ENCODE measurements around the genes CPA3, CP and TM4SF1.

DNA sequence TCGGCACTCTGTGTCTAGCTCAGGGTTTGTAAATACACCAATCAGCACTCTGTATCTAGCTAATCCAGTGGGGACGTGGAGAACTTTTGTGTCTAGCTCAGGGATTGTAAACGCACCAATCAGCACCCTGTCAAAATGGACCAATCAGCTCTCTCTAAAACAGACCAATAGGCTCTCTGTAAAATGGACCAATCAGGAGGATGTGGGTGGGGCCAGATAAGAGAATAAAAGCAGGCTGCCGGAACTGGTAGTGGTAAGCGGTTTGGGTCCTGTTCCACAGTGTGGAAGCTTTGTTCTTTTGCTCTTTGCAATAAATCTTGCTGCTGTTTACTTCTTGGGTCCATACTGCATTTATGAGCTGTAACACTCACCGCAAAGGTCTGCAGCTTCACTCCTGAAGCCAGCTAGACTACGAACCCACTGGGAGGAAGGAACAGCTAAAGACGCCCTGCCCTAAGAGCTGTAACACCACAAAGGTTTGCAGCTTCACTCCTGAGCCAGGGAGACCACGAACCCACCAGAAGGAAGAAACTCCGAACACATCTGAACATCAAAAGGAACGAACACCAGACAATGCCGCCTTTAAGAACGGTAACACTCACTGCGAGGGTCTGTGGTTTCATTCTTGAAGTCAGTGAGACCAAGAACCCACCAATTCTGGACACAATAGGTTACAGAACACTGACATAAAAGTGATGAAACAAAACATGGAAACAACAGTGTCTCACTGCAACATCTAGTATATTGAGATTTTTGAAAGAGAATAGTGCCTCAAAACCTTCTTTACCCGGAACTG, 28.7 kb upstream of the PLSCR2 start:
- RRBS, 2 experiments = no CpG with 5 or more reads among the region's 15 CpGs
CAGE:
- cytosol, long polyA minus RNA = no peak
- cytosol, long polyA plus RNA = no peak
- long polyA plus RNA = no peak
- nucleus, long polyA minus RNA = no peak
- nucleus, long polyA plus RNA = no peak

GRCh38 chr3:146506886-146507484, 37.4 kb downstream of the PLSCR1 start:
CAGE:
- cytosol, long polyA minus RNA = no peak
- cytosol, long polyA plus RNA = no peak
- long polyA plus RNA = no peak
- nucleus, long polyA minus RNA = no peak
- nucleus, long polyA plus RNA = no peak

DNA sequence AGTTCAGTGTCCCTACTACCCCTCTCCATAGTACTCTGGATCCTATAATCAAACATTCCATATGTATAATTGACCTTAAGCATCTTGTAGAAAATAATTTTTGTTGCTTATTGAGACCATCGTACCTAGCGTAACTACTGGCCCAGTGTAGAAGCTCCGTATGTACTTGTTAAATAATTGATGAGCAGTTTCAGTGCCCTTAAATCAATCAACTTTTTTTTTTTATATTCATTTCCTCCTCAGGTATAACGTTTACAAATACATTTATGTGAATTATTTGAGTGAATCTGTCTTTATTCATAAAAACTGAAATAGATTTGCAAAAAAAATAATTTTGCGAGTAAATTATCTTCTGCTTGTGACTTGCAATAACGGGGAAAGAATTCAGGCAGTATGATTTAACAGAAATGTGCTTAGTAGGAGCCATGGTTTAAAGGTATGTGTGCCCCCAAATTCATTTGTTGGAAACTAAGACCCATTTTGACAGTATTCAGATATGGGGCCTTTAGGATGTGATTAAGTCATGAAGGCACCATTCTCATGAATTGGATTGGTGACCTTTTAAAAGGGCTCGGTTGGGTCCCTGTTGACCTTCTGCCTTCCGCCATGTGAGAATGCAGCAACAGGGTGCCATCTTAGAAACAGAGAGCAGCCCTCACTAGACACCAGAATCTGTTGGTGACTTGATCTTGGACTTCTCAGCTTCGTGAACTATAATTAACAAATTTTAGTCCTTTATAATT, 33.7 kb downstream of the PLSCR1 start:
- RRBS, 2 experiments = no CpG with 5 or more reads among the region's 9 CpGs
CAGE:
- cytosol, long polyA minus RNA = no peak
- cytosol, long polyA plus RNA = no peak
- long polyA plus RNA = no peak
- nucleus, long polyA minus RNA = no peak
- nucleus, long polyA plus RNA = no peak

GRCh38 chr3:146542940-146543362, 1.5 kb downstream of the PLSCR1 start:
- RRBS, 2 experiments = no CpG with 5 or more reads among the region's 2 CpGs
CAGE:
- cytosol, long polyA minus RNA = no peak
- cytosol, long polyA plus RNA = no peak
- long polyA plus RNA = no peak
- nucleus, long polyA minus RNA = no peak
- nucleus, long polyA plus RNA = no peak

DNA sequence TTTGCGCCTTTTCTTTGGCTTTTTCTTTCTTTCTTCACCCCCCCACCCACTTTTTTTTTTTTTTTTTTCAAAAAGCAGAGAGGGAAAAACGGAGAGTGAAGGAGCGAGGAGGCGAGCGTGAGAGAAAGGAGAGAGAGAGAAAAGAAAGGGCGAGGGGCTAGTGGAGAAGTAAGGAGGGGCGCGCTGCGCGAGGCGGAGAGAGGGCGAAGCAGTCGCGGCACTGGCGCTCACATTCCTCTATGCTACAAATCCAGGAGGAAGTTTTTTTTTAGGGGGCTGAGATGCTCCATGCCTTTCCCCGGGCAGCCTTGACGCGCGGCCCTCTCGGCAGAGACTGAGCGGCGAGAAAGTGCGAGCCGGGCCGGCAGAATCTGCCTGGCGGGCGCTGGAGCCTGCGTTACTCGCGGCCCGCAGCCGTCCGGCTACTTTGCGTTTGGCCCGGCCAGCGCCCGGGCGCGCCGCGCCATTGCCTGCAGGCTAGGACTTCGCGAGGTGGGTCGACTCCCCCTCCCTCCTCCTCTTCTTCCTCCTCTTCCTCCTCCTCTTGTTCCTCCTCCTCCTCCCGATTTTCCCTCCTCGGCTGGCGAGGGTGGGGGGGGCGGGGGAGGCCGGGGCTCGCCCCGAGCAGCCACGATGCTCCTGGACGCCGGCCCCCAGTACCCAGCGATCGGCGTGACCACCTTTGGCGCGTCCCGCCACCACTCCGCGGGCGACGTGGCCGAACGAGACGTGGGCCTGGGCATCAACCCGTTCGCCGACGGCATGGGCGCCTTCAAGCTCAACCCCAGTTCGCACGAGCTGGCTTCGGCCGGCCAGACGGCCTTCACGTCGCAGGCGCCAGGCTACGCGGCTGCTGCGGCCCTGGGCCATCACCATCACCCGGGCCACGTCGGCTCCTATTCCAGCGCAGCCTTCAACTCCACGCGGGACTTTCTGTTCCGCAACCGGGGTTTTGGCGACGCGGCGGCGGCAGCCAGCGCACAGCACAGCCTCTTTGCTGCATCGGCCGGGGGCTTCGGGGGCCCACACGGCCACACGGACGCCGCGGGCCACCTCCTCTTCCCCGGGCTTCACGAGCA, 654 bp downstream of the ZIC1 start:
- RRBS, 2 experiments = 74 to 76% methylated on average over 47 to 49 of the region's 107 CpGs
CAGE:
- cytosol, long polyA minus RNA = no peak
- cytosol, long polyA plus RNA = no peak
- long polyA plus RNA = no peak
- nucleus, long polyA minus RNA = no peak
- nucleus, long polyA plus RNA = no peak

DNA sequence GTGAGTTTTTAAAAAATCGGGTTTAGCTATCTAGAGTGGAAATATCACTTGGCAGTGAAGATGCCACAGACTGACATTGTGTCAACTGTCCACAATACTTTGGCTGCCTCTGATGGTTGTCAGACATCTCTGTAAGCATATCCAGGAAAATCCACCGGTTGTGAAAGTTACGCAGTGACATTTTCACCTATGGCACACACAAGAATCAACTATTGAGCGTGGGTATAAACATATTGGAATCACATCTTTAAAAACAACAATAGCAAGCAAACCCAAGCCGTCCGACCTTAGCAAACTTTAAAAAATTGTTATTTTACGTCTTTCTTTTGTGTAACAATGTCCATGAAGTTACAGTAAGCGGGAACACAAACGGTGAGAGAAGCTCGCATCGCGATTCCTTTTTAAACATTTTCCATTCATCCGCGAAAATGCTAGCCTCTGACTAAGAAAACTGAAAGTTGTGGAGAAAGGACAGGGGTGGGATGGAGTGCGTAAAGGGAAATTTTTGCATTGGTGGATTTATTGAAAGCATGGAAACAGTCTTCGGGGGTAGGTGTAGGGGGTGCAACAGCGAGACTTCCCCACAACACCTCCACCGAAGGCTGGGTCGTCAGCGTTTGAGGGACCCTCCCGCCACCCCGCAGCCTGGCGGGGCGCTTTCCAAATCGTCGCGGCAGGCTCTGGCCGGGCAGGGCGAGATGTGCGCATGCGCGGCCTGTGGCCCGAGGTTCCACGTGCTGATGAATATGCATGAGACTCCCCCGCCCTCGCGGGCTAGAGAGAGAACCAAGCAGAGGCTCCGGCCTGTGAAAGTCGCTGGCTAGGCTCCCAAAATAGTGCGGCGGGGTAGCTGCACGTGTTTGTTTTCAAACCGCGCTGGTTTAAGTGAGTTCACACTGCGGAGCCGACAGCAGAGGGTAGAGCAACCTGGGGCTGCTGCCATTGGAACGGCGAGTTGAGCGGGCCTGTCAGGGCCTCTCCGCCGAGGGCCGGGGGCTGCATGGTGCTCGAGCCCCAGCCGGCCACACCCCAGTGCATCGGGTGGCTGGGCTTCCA, 9.7 kb downstream of the ZIC1 start:
- RRBS, 2 experiments = 21 to 47% methylated on average over 1 to 6 of the region's 55 CpGs
CAGE:
- cytosol, long polyA minus RNA = no peak
- cytosol, long polyA plus RNA = no peak
- long polyA plus RNA = no peak
- nucleus, long polyA minus RNA = no peak
- nucleus, long polyA plus RNA = no peak

- RRBS, 2 experiments = 52 to 53% methylated on average over 5 of the region's 24 CpGs
CAGE:
- cytosol, long polyA minus RNA = no peak
- cytosol, long polyA plus RNA = no peak
- long polyA plus RNA = no peak
- nucleus, long polyA minus RNA = no peak
- nucleus, long polyA plus RNA = no peak
Observed at GRCh38 chr3:148280701-148281006, 417.0 kb upstream of the AGTR1 start.

- RRBS, 2 experiments = no CpG with 5 or more reads among the region's 1 CpG
CAGE:
- cytosol, long polyA minus RNA = no peak
- cytosol, long polyA plus RNA = no peak
- long polyA plus RNA = no peak
- nucleus, long polyA minus RNA = no peak
- nucleus, long polyA plus RNA = no peak
Observed at GRCh38 chr3:148602203-148602686, 95.5 kb upstream of the AGTR1 start.

DNA sequence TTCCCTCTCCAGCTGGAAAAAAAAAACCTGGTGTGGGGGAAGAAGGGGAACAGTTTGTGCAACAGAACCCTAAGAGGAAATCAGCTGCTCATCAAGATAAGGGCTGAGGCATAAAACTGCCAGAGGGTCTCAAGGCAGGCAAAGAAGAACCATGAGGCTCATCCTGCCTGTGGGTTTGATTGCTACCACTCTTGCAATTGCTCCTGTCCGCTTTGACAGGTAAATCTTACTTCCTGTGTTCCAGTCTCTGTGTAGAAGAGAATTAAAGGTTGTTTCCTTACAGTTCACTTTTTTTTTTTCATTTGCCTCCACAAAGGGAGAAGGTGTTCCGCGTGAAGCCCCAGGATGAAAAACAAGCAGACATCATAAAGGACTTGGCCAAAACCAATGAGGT, at the start of gene CPA3:
CPA3 (plus strand) TSS at position 140 of the 394 bp plus-strand sequence.
- RRBS, 2 experiments = no CpG with 5 or more reads among the region's 3 CpGs
CAGE:
- cytosol, long polyA minus RNA = no peak
- cytosol, long polyA plus RNA = no peak
- long polyA plus RNA = no peak
- nucleus, long polyA minus RNA = no peak
- nucleus, long polyA plus RNA = no peak

- RRBS, 2 experiments = no CpG with 5 or more reads among the region's 6 CpGs
CAGE:
- cytosol, long polyA minus RNA = start-site peak on the minus strand at chr3:149221708-149222013, 992 reads
- cytosol, long polyA plus RNA = start-site peak on the minus strand at chr3:149221695-149222057, 1,095 and 1,727 reads in 2 replicates
- long polyA plus RNA = start-site peak on the minus strand at chr3:149221693-149222057, 3,816 and 4,187 reads in 2 replicates
- nucleus, long polyA minus RNA = start-site peak on the minus strand at chr3:149221856-149221862, 32 reads; start-site peak on the minus strand at chr3:149222007-149222016, 22 reads
- nucleus, long polyA plus RNA = start-site peak on the minus strand at chr3:149221695-149222069, 2,805 and 2,764 reads in 2 replicates
Observed at GRCh38 chr3:149221637-149222285, at the start of gene CP. Gene CP (minus strand): TSS chr3:149221829.

DNA sequence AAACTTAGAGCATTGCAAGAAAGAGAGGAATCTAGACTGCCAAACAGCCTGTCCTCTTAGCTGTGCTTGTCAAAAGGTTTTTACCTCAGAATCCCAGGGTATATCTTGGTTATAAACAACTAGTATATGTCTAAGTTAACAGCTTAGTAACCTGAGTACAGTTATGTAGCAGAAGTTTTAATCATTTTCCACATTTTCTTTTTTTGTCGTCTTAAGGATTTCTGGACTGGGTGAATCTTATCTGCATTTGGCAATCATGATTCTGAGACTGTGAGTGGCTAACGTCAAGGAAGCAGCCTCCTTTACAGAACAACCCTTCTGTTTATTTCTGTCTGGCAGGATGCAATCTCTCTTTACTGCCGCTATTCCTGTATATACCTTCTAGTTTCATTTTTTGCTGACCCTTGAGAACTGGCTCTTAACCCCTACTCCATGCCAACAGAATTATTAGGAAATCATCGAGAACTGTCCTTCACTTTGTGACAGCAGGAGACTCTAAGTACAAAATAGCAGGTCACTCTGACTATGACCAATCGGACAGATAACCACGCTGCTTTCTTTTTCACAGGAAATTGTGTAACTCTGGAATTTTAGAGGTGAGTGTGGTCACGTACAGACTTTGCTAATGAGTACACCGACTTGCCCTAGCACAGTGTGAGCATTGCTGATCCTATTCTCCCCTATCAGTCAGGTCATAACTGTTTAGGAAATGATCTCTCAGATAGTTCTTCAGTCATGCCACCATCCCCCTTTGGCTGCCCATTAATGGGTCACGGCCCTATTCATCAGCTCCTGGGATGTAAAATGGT, 3.4 kb upstream of the CP start:
- RRBS, 2 experiments = no CpG with 5 or more reads among the region's 9 CpGs
CAGE:
- cytosol, long polyA minus RNA = no peak
- cytosol, long polyA plus RNA = no peak
- long polyA plus RNA = no peak
- nucleus, long polyA minus RNA = no peak
- nucleus, long polyA plus RNA = no peak

DNA sequence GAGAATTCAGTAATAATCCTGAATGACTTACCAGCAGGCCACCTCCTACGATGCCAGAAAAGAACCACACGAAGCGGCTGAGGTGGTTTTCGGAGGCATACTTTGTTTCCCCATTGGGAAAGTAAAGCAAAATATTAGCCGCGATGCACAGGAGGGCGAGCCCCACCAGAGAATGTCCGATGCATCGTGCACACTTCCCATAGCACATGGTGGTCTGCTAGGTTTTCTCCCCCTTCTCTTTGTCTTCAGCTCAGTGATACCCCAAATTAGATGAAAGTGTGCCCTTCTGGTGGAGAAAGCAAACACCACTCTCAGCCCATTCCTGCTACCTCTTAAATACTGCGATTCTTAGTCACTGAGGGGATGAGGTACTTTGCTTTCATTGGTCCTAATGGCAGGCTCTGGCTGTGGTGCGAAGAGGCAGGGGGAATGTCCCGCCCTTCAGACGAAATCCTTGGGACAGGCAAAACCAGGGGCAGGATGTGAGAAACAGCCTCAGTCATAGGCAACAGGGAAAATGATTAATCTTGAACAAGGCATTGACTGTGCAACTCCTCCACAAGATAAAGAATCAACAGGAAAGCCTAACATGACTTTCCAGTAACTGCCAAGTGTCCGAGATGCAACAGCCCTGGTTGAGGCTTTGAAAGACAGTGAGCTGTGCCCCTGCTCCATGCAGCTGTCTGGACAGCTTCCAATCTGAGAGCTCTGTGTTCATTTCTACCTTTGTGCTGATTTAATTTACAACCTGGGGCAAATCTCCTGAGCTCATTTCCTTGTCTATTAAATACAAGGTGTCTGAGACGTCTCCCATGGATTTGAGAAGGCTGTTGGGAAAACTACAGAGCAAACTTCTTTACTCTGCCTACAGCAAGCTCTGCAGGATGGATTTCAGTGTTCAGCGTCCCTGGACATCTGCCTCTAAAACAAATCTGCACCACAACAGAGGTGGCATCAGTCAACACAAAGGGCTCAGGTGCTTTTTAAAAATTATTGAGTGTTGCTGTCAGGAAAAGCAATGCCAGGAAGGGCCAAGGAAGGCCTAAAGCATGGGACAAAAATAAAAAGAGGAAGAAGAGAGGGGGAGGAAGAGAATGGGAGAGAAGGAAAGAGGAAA, at the start of gene TM4SF1:
TM4SF1 (minus strand) TSS at position 310 of the 1,117 bp plus-strand sequence.
- RRBS, 2 experiments = no CpG with 5 or more reads among the region's 16 CpGs
CAGE:
- cytosol, long polyA minus RNA = start-site peak on the minus strand centred at position 304 of the sequence, 431 bp wide, 5,143 reads
- cytosol, long polyA plus RNA = start-site peak on the minus strand centred at position 335 of the sequence, 274 bp wide, 22,092 and 20,022 reads in 2 replicates
- long polyA plus RNA = start-site peak on the minus strand centred at position 337 of the sequence, 278 bp wide, 12,847 and 12,645 reads in 2 replicates
- nucleus, long polyA minus RNA = start-site peak on the minus strand centred at position 157 of the sequence, 48 bp wide, 45 reads; start-site peak on the minus strand centred at position 326 of the sequence, 36 bp wide, 614 reads
- nucleus, long polyA plus RNA = start-site peak on the minus strand centred at position 340 of the sequence, 245 bp wide, 15,904 and 16,448 reads in 2 replicates; start-site peak on the plus strand centred at position 497 of the sequence, 12 bp wide, 25 and 40 reads in 2 replicates; start-site peak on the plus strand centred at position 611 of the sequence, 105 bp wide, 55 and 61 reads in 2 replicates; start-site peak on the plus strand centred at position 1,021 of the sequence, 140 bp wide, 42 and 39 reads in 2 replicates

DNA sequence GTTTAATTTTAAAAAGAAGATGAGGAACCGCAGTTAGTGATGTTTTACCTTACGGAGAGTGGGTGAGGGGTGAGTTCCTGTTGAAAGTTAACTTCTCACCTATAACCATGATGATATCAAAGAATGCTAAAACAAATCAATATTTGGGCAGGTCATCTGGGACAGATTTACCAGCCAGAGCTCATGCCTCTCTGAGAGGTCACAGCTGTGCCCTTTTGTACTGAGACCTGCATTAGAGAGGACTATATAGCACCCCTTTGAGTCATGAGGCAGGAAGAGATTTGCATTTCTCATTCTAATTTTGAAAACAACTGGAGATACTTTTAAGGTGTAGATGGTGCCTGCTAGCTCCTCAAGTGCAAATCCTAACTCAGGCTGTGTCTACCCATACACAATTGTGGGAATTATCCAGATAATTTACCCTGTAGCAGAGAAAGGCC, 6.0 kb upstream of the TM4SF4 start:
- RRBS, 2 experiments = no CpG with 5 or more reads among the region's 2 CpGs
CAGE:
- cytosol, long polyA minus RNA = no peak
- cytosol, long polyA plus RNA = no peak
- long polyA plus RNA = no peak
- nucleus, long polyA minus RNA = no peak
- nucleus, long polyA plus RNA = no peak

GRCh38 chr3:149479451-149480266, 5.2 kb downstream of the TM4SF4 start:
- RRBS, 2 experiments = no CpG with 5 or more reads among the region's 11 CpGs
CAGE:
- cytosol, long polyA minus RNA = no peak
- cytosol, long polyA plus RNA = no peak
- long polyA plus RNA = no peak
- nucleus, long polyA minus RNA = no peak
- nucleus, long polyA plus RNA = no peak

GRCh38 chr3:149710522-149710820, 41.8 kb downstream of the COMMD2 start:
- RRBS, 2 experiments = no CpG with 5 or more reads among the region's 7 CpGs
CAGE:
- cytosol, long polyA minus RNA = no peak
- cytosol, long polyA plus RNA = no peak
- long polyA plus RNA = no peak
- nucleus, long polyA minus RNA = no peak
- nucleus, long polyA plus RNA = no peak

GRCh38 chr3:150250835-150251842, 157.0 kb upstream of the TSC22D2 start:
- RRBS, 2 experiments = no CpG with 5 or more reads among the region's 4 CpGs
CAGE:
- cytosol, long polyA minus RNA = no peak
- cytosol, long polyA plus RNA = no peak
- long polyA plus RNA = no peak
- nucleus, long polyA minus RNA = no peak
- nucleus, long polyA plus RNA = no peak

- RRBS, 2 experiments = no CpG with 5 or more reads among the region's 2 CpGs
CAGE:
- cytosol, long polyA minus RNA = no peak
- cytosol, long polyA plus RNA = no peak
- long polyA plus RNA = no peak
- nucleus, long polyA minus RNA = no peak
- nucleus, long polyA plus RNA = no peak
Observed at GRCh38 chr3:150278594-150278989, 129.5 kb upstream of the TSC22D2 start.

DNA sequence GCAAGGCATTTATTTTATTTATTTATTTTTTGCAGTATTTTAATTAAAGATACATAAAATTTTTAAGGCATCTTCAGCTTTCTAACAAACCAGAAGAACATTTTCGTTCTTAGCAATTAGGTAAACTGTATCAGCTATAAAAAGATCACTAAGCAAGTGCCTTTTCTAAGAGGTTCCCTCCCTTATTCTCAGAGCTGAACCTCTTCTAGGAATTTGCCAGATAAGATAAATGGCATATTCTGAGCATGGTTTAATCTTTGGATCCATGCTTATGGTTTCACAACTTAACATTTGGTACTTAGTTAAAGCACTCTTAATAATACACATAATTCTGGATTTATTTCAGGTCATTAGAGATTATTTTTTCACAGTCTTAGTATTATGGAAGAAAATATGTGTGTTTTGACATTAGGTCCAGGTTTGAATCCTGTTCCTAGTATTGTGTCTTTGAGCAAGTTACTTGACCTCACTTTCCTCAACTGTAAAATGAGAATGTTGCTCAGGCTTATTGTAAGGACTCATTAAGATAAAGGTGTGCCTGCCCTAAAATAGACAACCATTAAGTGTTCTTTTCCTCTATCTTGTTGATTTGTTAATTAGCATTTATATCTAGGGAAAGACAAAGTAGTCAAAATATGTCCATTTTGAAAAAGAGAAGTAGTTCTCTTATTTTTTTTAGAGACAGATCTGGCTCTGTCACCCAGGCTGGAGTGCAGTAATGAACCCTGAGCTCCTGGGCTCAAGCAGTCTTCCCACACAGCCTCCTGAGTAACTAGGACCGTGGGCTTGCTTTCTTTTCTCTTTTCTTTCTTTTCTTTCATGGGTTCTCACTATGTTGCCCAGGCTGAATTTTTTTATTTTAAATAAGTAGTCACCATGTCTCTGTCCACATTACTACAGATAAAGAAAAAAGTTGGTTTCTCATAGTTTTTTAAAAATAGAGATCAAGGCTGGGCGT, 43.4 kb downstream of the TSC22D2 start:
- RRBS, 2 experiments = no CpG with 5 or more reads among the region's 3 CpGs
CAGE:
- cytosol, long polyA minus RNA = no peak
- cytosol, long polyA plus RNA = no peak
- long polyA plus RNA = no peak
- nucleus, long polyA minus RNA = no peak
- nucleus, long polyA plus RNA = no peak

GRCh38 chr3:150458655-150459324, 50.7 kb downstream of the TSC22D2 start:
- RRBS, 2 experiments = no CpG with 5 or more reads among the region's 5 CpGs
CAGE:
- cytosol, long polyA minus RNA = start-site peak on the plus strand at chr3:150459039-150459069, 7 reads
- cytosol, long polyA plus RNA = no peak
- long polyA plus RNA = no peak
- nucleus, long polyA minus RNA = no peak
- nucleus, long polyA plus RNA = no peak

DNA sequence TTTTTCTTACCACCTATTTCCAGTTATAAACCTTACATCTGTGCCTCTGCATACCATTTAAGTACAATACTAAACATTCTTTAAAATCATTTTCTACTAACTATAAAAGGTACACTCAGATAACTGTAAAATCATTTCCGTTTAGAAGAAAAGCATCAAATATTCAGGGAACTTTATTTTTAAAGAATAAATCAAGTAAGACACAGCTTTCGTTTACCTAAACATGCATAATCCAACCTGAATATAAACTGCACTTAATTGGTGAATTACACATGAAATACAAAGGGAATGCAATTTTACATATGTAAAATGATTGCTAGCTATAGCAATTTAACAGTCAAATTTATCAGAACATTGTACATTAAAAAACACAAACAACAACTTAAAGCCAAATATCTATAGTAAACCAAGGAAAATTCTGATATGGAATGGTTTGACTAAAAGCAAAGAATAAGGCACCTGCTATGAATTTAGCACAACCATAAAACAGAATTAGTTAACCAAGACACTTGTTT, 3.9 kb downstream of the SERP1 start:
- RRBS, 2 experiments = no CpG with 5 or more reads among the region's 2 CpGs
CAGE:
- cytosol, long polyA minus RNA = no peak
- cytosol, long polyA plus RNA = no peak
- long polyA plus RNA = no peak
- nucleus, long polyA minus RNA = no peak
- nucleus, long polyA plus RNA = no peak

All from HepG2 (cell line).